Trachea (tissue), 1 donor: Measurements from ENCODE around the genes CASP7 and ATRNL1.

- PRO-cap: no peak
Observed at GRCh38 chr10:113091597-113092445, 141.8 kb downstream of the TCF7L2 start.

DNA sequence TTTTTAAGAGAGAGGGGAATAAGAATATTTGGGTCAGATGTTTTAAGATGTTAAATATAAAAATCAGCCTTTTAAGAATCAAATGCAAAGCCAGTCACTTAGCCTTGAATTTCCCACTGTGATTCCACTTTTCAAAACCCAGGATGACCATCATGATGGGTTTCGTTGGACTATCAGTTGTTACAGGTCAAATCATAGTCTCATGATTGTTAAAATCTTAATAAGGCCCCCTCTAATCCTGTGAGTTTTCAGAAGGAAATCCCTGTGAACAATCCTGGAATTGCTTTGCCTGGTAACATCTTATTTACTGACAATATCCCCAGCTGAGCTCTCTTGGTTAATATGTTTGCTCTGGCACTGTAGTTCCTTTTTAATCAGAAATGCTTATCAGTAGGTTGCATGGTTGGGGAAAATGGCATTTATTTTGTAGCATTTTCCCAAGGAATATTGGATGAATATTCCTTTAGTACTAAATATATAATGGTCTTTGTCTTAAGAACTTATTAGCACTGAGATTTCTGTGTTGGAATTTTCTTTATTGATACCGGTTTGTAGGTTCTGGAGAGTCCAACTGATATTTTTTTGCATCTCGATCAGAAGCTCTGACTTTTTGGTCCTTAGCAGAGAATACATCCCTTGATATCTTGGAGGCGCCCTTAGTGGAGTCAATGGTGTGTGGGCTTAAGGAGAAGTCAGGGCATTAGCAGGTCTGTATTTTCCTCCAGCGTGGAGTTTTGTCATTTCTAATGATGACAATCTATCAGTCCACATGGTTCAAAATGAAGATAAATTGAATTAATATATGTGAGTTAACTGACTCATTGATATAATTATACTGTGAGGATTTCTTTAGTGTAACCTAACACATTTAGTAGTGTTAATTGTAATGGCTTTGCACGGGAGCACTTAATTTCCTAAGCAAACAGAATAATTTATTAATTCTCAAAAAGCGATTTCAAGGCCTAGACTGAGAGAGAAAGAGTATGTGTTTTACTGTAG is 164.1 kb downstream of the TCF7L2 start:
- PRO-cap: no peak

GRCh38 chr10:113499012-113499391 is 53.9 kb upstream of the HABP2 start:
- PRO-cap: no peak

GRCh38 chr10:113618280-113619003 is 45.4 kb downstream of the NRAP start:
- PRO-cap: no peak

GRCh38 chr10:113679475-113680155 is at the start of gene CASP7:
Gene CASP7 (plus strand): TSS chr10:113679912.
- PRO-cap: bidirectional peak, plus-strand start at chr10:113679912, minus-strand start at chr10:113679780

DNA sequence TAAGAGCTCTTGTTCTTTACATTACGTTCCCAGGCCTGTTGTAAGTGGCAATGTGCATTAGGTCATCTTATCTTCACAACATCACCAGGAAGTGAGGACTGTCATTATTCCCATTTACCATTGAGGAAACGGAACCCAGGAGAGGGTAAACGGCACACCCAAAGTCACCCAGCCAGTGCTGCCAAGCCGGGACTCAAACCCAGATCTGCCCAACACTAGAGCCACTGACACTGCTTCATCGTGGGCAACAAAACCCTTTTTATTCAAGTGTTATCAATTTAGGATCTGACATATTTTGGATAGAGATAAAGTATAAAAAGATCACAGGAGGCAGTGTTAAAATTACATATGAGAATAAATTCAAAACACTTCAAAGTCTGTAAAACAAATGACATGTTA is 73.2 kb downstream of the NHLRC2 start:
- PRO-cap: no peak

DNA sequence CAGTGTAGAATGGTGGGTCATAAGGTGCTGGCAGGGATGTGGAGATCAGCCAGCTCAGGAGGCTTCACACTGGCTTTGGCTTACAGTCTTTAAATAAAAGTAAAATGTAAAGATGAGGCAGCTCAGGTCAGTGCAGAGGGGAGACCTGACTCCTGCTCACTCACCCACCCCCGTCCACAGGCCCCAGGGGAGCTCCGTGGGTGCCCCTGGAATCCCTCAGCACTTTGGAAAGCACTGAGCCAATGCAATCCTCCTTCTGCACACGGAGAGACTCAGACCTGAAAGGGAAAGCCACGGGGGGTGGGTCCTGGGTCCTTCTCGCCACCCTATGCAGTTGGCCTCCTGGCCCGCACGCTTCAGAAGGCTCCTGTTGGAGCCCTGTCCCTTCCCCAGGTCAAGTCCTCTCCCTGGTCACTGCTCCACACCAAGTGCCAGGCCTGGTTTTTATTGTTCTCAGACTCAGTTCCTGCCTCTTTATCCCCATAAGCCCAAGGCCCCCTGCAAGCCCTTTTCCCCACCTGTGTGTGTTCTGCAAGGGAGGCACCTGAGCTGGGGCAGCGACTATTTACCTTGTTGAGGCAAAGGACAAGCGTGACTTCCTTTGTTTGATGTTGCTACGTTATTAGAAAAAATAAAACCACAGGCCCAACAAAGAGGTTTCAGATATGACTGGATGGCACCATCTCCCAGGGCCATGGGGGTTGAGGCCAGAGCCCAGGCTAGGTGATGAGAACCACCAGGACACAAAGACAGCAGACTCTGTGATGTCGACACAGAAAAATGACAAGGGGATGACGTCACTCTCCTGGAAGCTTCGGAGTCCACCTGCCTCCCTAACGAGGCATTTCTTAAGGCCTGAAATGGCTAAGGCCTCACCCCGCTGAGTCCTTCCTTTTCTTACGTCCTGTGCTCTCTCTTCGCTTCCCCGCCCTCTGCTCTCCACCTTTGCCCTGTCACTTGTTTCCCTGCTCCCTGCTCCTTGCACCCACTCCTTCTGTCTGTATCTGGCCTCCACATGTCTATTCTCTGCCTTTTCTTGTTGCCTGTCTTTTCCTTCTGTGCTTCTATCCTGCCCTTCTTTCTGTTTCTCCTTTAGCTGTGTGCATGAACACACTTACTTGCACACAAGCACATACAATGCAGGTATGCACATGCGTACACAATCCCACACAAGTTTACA is 83.2 kb upstream of the ADRB1 start:
- PRO-cap: no peak

DNA sequence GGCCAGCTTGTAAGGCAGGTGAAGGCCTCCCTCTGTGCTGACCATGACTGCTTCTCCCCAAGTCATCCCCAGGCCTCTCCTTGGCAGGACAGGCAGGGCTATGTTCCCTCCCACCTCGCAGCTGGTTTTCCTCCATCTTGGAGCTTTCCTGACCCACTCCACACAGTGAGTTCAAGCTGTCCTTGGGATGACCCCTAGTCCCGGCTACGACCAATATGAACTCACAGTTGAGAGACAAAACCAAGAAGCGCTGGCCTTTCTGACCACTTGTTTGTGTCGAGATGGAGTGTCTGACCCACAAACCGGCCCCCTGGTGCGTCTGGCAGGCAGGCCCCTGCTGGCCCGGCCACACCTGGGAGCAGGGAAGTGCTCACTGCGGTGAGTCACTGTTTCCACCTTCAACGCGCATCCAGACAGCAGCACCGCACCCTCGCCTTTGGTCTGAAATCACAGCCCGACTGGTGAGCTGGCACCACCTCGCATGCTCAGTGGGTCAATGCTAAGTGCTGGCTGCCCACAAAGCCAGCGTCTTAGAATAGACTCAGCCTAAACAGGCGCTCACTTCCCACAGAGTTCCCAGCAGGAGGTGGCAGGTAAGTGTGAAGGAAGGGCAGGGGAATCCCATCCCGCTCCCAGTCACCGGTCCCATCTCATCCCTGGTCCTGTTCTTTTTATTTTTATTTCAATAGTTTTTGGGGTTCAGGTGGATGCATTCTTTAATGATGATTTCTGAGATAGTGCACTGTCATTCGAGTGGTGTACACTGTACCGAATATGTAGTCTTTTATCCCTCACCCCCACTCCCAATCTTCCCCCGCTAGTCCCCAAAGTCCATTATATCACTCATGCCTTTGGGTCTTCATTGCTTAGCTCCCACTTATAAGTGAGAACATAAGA is 81.7 kb downstream of the VWA2 start:
- PRO-cap: no peak

DNA sequence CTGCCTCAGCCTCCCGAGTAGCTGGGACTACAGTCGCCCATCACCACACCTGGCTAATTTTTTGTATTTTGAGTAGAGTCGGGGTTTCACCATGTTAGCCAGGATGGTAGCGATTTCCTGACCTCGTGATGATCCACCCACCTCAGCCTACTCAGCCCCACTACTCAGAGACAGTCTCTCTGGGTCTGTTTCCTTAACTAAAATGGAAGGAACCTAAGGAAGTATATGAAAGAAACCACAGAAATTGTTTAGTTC is 23.7 kb upstream of the AFAP1L2 start:
- PRO-cap: no peak

DNA sequence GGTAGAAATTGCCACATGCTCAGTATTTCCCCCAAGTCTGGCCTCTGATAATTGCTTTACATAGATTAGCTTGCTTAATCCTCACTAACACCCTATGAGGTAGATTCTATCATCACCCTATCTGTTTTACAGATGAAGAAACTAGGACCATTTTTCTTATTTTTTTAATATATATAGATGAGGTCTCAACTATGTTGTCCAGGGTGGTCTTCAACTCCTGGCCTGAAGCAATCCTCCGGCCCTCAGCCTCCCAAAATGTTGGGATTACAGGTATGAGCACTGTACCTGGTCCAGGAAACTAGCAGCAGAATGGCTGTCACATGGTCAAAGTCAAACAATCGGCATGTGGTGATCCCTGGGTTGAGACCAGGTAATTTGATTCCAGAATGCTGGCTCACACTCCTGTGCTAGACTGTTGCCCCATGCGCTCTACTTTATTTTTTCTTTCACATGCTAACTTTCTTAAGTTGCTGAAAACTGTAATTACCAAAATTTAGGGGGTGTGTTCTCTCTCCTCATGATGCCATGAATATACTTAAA is 67.9 kb upstream of the AFAP1L2 start:
- PRO-cap: no peak

GRCh38 chr10:114485034-114485558 is 80.8 kb upstream of the AFAP1L2 start:
- PRO-cap: unidirectional peak, minus-strand start at chr10:114485281

- PRO-cap: no peak
Observed at GRCh38 chr10:114495466-114495988, 91.2 kb upstream of the AFAP1L2 start.

DNA sequence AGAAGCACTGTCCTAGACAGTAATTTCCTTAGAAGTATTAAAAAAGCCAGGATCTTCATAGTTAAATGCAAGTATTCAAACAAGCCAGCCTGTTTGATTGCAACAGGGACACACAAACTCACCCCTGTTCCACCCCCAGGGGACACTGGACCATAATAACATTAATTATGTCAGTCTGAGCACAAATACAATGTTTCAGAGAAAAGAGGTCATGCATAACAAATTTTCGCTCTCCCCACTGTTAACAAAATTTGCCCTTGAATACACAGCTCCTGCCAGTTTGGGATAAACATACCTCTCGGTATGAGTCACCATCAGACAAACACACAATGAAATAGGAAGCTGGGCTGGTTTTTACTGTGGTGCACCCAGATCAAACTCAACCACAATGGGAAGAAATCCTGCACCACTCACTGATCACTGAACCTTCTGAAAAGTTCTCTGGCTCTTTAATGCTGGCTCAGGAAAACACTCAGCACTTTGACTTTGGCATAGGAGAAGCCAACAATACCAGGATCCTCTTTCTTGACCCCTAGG is 34.2 kb downstream of the ABLIM1 start:
- PRO-cap: bidirectional peak, plus-strand start at position 190 of the sequence, minus-strand start outside the sequence

GRCh38 chr10:114639327-114639621 is 18.8 kb downstream of the ABLIM1 start:
- PRO-cap: no peak

- PRO-cap: no peak
Observed at GRCh38 chr10:114822172-114823276, 944 bp downstream of the FHIP2A start.

GRCh38 chr10:114843472-114844056 is 22.0 kb downstream of the FHIP2A start:
- PRO-cap: no peak

GRCh38 chr10:115092197-115093495 is at the start of gene ATRNL1:
Gene ATRNL1 (plus strand): TSS chr10:115093365.
- PRO-cap: bidirectional peak, plus-strand start at chr10:115093130, minus-strand start at chr10:115093039; unidirectional peak, plus-strand start at chr10:115093365; unidirectional peak, plus-strand start at chr10:115093425

DNA sequence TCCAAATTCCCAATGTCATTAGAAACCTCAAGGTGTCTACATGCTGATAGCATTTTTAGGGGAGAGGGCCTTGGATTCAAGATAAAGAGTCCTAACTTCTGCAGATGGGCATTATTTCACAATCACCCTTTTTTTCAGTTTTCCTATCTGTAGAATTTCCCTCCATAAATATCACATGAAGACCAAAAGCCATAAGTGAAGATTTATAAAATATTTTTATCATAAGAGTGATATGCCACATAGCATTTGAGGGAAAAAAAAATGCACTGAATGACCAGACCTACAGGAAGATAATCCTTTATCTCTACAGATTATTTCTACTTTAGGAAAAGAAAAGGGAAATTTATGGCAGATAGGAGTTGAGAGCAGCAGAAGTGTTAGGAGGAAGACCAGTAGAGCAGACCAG is 444.1 kb downstream of the GFRA1 start:
- PRO-cap: no peak

- PRO-cap: no peak
Observed at GRCh38 chr10:116055228-116056205, 217.5 kb downstream of the GFRA1 start.

DNA sequence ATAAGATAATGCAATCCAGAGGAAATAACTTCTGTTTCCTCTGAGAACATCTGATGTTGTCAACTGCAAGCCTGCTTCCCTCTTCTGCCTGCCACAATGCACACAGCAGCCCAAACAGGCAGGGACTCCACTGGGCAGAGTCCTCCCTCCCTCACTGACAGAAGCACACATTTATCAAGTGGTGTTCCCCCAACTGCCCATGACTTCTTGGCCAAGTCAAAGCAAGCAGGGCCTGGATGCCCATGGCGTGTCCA is 63.8 kb downstream of the GFRA1 start:
- PRO-cap: no peak